Metastatic Breast Carcinoma in the Brain (tissue), 10 donors: ENCODE results near the genes KCNK15 and KCNS1.

- PRO-cap, 10 experiments, result peak in 1 of 10 experiments; most common minus-strand start chr20:44197549 (in 1)
Observed at GRCh38 chr20:44197344-44197865, 10.4 kb upstream of the JPH2 start.

- PRO-cap, 10 experiments, result no peak in any of the 10 experiments
Observed at GRCh38 chr20:44218327-44218773, 7.8 kb upstream of the OSER1 start.

DNA sequence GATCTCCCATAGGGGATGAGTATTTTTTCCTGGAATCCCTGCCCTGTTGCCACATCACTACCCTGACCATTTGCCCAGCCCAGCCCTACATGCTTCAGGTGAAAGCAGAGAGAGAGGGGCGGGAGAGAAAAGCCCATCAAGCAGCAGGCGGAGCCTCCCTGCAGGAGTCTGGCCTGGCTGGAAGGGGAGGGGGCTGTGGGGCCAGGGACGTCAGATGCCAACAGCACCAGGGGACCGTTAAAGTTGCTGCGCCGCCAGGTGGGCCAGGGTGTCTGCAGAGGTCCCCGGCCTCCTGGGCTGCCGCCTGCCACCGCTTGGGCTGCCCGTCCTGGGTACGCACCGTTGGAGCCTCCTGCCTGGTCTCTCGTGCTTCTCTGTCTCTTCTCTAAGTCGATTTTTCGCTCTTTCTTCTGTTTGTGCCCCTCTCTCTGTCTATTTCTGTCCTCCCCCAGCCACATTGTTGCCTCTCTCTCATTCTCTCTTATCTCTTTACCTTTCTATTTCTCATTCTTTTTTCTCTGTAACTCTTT is 694 bp upstream of the R3HDML start:
- PRO-cap, 10 experiments, result no peak in any of the 10 experiments

DNA sequence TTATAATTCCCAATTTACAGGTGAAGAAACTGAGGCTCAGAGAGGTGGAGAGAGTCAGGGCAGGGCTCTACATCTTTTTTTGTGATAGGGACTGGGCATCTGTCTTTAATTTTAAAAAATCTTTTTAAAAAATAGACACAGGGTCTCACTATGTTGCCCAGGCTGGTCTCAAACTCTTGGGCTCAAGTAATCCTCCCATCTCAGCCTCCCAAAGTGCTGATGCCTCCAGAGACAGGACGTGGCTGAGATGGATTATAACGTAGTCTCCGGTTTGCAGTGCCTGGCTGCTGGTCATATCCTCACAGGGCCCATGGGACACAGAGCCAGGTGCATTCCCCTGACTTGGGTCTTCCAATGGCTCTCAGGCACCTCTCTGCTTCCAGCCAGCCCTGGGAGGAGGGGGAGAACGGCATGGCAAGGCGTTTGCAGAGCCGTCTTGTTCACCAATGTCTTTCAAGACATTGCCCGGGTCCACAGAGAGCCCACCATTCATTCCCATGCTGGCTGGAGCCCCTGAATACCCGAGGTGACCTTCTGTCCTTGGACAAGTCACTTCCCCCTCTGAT is 38.4 kb downstream of the HNF4A start:
- PRO-cap, 10 experiments, result no peak in any of the 10 experiments

DNA sequence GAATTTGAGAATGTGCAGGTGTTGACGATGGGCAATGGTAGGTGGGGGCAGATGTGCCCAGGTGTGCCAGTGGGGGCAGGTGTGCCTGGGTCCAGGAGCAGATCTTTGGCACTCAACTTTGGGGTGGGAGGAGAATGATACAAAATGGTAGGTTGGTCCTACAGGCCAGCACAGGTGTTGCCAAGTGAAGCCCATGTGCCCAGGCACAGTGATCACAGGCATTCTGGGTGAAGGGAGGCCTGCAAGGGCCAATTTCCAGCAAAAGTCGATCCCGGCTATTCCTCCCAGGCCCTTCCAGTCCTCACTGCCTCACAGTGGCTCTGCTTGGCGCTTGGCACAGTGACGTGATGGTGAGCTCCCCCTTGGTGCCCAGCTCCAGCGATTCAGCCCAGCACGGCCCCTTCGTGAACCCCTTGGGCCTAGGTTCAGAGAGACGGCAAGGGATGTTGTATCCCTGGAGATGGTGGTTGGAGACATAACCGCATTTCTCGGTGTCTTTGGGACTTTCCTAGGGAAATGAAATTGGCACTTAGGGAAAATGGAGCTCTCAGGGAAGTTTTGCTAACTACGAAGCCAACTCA is 46.0 kb downstream of the HNF4A start:
- PRO-cap, 10 experiments, result no peak in any of the 10 experiments

GRCh38 chr20:44406510-44407174 is 51.1 kb downstream of the HNF4A start:
- PRO-cap, 10 experiments, result no peak in any of the 10 experiments

- PRO-cap, 10 experiments, result no peak in any of the 10 experiments
Observed at GRCh38 chr20:44442374-44442767, 33.3 kb upstream of the TTPAL start.

DNA sequence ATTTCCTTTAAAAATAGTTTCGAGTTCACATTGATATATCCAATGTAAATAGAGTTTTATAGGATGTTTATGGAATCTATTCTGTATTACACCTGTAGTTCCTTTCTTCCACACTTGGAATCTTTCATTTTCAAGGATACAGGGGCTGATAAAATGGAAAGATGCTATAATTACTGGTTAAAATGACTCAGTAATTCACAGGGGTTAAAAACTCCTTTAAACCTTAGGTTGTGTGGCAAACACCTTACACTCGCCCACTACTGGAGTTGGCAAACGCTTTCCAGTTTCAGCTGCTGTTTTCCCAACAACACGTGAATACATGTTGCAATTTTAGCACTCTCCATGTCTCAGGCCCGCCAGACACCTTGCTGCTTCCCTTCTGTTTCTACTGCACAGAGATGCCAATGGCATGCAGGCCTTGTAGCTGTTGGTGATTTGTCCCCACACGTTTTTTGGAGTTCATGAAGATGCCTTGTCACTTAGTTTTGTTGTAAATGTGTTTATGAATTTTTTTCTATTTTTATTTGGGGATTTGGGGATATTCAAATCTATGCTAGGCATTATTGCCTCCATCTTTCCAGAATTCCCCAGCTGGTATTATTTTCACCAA is 5.4 kb upstream of the TTPAL start:
- PRO-cap, 10 experiments, result no peak in any of the 10 experiments

GRCh38 chr20:44583077-44583637 is 778 bp downstream of the PKIG start:
- PRO-cap, 10 experiments, result no peak in any of the 10 experiments

GRCh38 chr20:44586857-44587567 is 4.6 kb downstream of the PKIG start:
- PRO-cap, 10 experiments, result no peak in any of the 10 experiments

DNA sequence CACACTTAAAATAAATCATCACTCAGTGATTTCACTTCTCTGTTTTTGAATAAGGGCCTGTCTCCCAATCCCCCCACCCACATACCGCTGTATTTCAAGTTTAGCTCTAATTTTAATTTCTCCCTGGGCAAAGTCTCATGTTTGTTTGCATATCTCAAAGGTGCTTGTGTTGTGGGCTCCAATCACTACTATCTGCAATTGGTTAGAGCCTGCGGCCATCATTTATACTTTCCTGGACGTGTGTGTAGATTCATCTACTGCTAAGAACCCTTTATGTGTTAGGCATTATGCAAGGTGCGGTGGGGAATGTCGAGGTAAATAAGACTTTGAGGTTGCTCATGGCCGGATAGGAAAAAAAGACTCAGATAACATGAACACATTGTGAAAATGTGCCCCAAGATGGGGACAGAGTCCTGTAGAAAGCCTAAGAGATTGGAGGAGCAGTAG is 5.3 kb downstream of the PKIG start:
- PRO-cap, 10 experiments, result no peak in any of the 10 experiments

GRCh38 chr20:44597483-44597873 is 15.1 kb downstream of the PKIG start:
- PRO-cap, 10 experiments, result no peak in any of the 10 experiments

- PRO-cap, 10 experiments, result no peak in any of the 10 experiments
Observed at GRCh38 chr20:44609389-44609885, 27.1 kb downstream of the PKIG start.

GRCh38 chr20:44616592-44617153 is 34.3 kb downstream of the PKIG start:
- PRO-cap, 10 experiments, result peak in 1 of 10 experiments; most common plus-strand start chr20:44616877 (in 1); most common minus-strand start chr20:44616713 (in 1)

GRCh38 chr20:44716126-44716325 is 857 bp downstream of the CCN5 start:
- PRO-cap, 10 experiments, result no peak in any of the 10 experiments

DNA sequence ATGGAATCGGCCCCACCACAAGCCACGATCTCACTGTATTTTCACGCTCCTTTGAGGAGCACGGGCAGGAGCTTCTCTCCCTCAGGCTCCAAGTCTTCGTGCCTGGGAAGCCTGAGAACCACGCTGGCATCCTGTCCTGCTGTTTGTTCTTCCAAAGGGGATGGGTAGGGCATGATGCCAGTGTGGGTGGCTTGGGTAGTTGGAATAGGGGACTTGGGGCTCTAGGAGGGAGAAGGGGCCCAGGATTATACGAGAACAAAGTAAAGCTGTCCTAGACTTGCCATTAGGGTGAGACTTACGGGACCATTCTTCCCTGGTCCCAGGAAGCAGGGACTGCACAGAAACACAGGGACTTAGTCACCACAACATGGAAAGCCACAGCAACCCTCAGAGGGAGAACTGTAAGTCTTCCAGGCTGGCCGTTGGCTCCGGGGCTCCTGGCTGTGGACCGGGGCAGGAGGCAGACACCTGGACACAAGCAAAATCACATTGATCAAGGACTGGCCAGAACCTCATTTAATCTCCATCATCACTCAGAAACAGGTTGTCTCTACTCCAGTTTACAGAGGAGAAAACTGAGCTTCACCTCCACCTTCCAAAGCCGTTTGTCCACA is 1.3 kb downstream of the CCN5 start:
- PRO-cap, 10 experiments, result no peak in any of the 10 experiments

DNA sequence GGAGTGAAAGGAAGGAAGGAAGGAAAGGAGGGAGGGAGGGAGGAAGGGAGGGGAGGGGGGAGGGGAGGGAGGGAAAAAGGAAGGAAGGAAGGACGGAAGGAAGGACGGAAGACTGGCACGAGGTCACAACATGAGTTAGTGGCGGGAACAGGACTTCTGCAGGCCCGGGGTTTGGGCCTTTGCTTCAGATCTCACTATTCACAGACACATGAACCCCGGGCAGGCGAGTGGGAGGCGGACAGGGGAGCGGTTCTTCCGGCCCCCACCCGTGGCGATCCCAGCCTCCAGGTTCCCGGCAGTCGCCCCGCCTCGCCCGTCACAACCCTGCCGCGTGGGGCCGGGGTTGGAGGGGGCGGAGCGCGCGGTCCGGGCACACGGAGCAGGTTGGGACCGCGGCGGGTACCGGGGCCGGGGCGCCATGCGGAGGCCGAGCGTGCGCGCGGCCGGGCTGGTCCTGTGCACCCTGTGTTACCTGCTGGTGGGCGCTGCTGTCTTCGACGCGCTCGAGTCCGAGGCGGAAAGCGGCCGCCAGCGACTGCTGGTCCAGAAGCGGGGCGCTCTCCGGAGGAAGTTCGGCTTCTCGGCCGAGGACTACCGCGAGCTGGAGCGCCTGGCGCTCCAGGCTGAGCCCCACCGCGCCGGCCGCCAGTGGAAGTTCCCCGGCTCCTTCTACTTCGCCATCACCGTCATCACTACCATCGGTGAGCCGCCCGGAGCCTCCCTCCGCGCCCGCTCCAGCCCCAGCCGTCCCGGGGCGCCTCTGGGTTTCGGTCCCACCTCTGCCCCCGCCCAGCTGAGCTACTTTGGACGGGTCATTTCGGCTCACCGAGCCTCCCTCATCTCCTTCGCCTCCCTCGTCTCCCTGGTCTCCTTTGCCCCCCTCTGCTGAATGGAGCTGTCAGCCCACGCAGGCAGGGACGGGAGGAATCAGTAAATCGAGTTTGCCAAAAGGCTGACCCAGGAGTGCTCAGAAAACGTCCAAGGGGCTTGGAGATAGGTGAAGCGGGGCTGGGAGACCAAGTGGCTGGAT is at the start of gene KCNK15:
KCNK15 (plus strand) TSS at position 373 of the 1,030 bp plus-strand sequence.
- PRO-cap, 10 experiments, result peak in 7 of 10 experiments; most common plus-strand start position 373 of the sequence (in 5); most common minus-strand start position 291 of the sequence (in 2)

- PRO-cap, 10 experiments, result no peak in any of the 10 experiments
Observed at GRCh38 chr20:44903669-44904280, 6.1 kb upstream of the PABPC1L start.

- PRO-cap, 10 experiments, result peak in 1 of 10 experiments; most common minus-strand start chr20:45101124 (in 1)
Observed at GRCh38 chr20:45100924-45101272, at the start of gene KCNS1. Gene KCNS1, minus strand, starts transcription at chr20:45101127.

- PRO-cap, 10 experiments, result peak in 2 of 10 experiments; most common plus-strand start chr20:45253470 (in 1); most common minus-strand start chr20:45253413 (in 1)
Observed at GRCh38 chr20:45253259-45253671, 1.1 kb downstream of the SLPI start.